SK-N-DZ (cell line): ENCODE measurements around a stretch of chr6.

DNA sequence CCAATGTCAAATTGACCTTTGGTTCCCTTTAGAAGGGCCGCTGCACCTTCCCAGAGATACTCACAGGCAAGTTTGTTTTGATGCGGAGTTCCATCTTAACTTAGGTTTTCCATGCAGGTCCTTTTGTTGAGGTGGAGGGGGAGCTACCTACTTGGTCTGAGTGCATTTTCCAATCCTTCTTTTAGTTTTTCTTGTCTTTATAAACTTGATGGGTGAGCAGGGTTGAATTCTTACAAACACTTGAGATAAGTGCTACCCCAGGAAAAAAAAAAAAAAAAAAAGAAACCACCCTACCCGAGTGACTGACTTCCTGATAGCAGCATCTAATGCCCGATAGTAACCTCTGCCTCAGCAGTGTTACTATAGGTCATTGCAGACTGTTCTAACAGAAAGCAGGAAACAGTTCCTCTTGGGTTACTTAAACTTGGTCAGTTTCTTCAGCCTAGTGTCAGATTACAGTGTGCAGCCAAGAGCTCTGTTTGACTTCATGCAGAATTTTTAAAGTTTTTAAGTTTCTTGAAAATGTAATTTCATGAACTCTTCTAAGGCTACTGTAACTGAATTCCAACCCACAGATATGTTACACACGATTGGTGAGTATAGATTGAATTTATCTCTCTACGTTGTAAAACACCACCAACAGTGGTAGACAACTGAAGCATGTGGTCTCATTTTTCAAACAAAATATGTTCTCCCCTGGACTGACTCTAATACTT is 2.0 kb downstream of the MYLIP start:
RAMPAGE:
- cytosol, long total RNA, result no peak
- nucleus, long total RNA, result no peak

DNA sequence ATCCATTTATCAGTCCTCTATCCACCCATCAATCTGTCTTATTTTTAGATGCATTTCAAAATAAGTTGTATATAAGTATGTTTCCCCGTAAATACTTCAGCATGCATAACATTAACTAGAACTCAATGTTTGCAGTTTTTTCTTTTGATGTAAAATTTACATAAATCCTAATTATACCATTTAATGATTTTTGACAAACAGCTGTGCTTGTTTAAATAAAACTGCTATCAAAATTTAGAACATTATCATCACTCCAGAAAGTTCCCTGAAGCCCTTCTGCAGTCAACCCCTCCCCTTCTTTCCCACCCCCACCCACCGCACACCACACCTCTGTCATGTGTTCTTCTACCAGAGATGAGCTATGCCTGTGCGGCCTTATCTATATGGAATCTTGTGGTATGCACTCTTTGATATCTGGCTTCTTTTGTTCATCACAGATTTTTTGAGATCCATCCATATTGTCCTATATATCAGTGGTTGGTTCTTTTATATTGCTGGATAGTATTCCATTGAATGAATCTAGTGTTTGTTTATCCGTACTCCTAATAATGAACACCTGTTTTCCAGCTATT is 7.1 kb downstream of the MYLIP start:
RAMPAGE:
- cytosol, long total RNA, result no peak
- nucleus, long total RNA, result no peak

RAMPAGE:
- cytosol, long total RNA, result no peak
- nucleus, long total RNA, result no peak
Observed at GRCh38 chr6:16306372-16306808, 68.0 kb downstream of the GMPR start.

GRCh38 chr6:16334663-16335381 is 96.4 kb downstream of the GMPR start:
RAMPAGE:
- cytosol, long total RNA, result no peak
- nucleus, long total RNA, result no peak

DNA sequence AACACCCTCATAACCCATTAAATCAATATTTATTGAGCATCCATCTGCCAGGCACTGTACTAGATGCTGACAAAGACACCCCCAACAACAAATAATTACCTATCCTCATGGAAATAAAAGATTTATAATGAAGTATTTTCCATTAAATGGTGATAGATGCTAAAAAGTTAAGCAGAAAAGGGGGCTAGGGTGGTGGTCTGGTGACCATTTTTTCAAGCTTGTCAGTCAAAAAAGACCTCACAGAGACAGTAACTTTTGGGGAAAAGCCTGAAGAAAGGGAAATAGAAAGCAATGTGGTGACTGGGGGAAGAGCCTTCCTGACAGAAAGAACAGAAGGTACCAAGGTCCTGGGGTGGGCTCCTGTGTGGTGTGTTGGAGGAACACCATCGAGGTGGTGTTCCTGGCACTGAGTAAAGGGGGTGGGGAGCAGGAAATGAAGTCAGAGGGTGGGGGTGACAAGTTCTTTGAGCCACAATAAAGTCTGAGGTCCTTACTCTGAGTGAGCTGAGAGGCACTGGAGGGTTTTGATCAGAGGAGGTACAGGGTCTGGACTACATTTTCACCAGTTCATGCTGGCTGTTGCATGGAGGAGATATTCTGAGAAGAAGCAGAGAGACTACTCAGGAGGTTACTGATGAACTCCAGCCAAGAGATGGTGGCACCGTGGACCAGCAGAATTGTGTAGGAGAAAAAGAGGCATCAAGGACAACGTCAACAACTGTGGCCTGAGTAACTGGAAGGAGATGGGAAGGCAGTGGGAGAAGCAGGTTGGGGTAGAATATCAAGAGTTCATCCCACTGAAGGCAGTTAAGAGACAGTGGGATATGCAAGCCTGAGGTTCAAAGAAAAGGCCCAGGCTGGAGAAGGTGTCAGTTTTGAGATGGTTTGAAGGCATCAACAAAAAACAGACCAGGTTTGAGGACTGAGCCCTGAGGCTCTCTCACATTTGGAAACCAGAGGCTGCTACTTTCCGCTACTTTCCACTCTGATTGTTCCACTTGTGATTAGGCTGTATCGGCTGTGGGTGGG is 198.2 kb downstream of the GMPR start:
RAMPAGE:
- cytosol, long total RNA, result no peak
- nucleus, long total RNA, result no peak

GRCh38 chr6:16575200-16575871 is 185.9 kb downstream of the ATXN1 start:
RAMPAGE:
- cytosol, long total RNA, result no peak
- nucleus, long total RNA, result no peak

DNA sequence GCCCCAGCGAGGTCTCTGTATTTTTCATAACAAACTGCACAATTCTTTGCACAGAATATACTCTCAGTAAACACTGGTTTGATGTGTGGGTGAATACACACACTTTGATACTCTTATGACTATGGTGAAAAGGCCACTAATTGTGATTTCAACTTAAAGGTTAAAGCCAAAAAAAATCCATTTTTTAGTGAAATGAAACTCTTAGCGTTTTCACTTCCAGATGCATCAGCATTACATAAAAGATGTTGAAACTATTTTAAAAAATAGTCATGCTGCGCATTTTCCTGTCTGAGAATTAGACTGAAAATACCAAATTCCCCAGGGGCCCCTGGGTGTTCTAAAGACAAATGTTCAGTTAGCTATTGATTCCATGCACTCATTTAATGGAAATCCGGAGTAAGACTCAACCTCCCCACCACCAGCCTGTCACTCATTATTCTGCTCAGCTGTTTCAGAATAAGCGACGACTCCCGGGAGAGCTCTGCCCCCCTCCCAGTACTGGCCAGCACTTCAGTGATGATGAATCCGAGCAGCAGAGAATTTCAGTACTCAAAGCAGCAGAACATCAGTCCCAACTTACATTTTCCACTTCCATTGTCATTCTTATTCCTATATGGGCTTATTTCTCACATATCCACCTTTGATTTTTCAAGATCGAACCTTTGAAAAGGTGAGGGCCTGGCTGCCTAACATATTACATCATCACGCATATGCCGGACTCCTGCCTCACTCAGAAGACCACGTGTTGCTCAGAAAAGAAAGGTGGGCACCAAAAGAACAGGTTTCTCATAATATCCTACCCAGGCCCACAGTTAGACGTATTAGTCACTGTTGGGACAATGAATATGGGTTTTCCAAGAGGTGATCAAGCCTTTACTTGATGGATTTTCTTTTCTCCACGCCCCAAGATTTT is 169.3 kb downstream of the ATXN1 start:
RAMPAGE:
- cytosol, long total RNA, result no peak
- nucleus, long total RNA, result no peak

DNA sequence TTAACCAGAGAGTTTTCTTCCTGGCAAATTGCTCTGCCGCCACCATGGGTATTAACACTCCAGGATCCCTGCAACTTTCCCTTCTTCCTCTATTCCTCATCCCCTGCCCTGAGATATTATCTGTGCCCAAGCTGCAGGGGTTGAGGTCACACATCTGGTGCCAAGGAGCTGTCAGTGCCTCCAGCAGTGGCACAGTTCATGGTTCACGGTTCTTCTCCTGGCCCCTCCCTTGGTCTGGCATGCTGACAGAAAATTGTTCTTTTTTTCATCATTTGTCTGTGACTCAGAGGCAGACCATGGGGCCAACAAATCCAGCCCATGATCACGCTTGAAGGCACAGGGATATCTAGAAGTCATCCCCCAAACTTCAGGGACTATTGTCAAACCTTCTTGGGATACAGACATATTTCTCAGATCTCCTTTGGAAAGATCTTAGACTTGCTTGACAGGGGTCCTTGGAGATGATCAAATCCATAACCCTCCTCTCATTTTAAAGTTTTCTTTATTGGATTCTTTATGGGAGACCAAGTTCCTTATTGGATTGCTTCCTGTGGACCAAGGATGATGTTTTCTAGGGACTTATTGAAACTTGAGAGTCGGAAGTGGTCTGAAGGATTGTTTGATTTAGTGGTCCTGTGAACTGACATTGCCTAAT is 77.4 kb downstream of the ATXN1 start:
RAMPAGE:
- cytosol, long total RNA, result no peak
- nucleus, long total RNA, result no peak

GRCh38 chr6:16758362-16758930 is 2.8 kb downstream of the ATXN1 start:
RAMPAGE:
- cytosol, long total RNA, result no peak
- nucleus, long total RNA, result no peak

GRCh38 chr6:16759567-16760563 is 1.4 kb downstream of the ATXN1 start:
RAMPAGE:
- cytosol, long total RNA, result no peak
- nucleus, long total RNA, result start-site peak on the minus strand at chr6:16759997-16760257, 14 and 6 reads in 2 replicates

DNA sequence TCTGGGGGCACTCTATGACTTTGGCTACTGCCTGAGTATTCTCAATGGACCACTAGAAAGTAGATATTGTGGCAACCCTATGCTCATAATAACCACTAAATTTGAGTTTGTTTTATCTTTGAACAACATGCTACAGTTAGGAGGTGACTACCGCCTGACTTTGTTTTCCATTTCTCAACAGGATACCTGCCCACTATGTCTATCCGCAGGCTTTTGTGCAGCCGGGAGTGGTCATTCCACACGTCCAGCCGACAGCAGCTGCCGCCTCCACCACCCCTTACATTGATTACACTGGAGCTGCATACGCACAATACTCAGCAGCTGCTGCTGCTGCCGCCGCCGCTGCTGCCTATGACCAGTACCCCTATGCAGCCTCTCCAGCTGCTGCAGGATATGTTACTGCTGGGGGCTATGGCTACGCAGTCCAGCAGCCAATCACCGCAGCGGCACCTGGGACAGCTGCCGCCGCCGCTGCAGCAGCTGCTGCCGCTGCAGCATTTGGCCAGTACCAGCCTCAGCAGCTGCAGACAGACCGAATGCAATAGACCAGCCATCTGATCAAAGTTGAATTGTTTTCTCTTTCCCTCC is 10.5 kb downstream of the RBM24 start:
RAMPAGE:
- cytosol, long total RNA, result no peak
- nucleus, long total RNA, result no peak

RAMPAGE:
- cytosol, long total RNA, result no peak
- nucleus, long total RNA, result no peak
Observed at GRCh38 chr6:17580414-17581302, 19.4 kb upstream of the FAM8A1 start.

DNA sequence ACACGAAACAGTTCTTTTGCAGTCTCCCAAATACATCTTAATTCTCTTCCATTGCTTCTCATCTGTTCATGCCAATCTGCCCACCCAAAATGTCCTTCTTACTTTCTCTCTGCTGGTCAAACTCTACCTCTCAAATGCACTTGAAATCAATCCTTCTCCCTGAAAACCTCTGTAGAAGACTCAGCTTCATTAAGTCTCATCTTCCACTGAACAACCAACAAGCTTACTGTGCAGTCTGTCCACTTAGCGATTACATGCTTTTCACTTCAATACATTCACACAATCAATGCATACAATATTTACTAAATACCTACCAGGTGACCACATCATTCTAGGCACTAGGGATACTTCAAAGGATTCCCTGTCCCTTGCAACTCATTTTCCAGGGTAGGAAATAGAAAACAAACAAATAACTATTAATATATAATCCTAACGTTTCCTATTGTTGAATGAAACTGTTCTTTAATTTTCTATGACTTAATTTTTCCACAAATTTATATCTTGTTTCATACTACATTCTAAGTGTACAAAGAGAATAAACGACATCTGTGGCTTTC is 104.4 kb upstream of the NUP153 start:
RAMPAGE:
- cytosol, long total RNA, result no peak
- nucleus, long total RNA, result no peak

GRCh38 chr6:17811732-17812486 is 105.2 kb upstream of the NUP153 start:
RAMPAGE:
- cytosol, long total RNA, result no peak
- nucleus, long total RNA, result no peak

DNA sequence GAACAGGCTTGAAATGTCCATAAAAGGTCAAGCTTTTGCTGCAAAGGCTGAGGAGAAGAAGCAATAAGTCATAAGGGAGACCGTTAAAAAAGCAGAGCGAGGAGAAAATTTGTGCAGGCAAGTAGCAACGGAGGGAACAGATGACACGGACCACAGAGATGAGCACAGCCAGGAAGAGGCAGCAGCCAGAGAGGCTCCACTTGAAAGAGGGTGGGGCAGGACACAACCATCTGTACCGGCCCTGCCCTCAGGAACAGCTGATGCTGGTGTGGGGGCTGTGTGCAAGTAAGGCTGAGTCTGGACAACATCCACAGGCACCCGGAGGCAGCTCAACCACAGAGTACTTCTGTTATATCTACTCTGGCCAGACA is 25.1 kb downstream of the KIF13A start:
RAMPAGE:
- cytosol, long total RNA, result no peak
- nucleus, long total RNA, result no peak

DNA sequence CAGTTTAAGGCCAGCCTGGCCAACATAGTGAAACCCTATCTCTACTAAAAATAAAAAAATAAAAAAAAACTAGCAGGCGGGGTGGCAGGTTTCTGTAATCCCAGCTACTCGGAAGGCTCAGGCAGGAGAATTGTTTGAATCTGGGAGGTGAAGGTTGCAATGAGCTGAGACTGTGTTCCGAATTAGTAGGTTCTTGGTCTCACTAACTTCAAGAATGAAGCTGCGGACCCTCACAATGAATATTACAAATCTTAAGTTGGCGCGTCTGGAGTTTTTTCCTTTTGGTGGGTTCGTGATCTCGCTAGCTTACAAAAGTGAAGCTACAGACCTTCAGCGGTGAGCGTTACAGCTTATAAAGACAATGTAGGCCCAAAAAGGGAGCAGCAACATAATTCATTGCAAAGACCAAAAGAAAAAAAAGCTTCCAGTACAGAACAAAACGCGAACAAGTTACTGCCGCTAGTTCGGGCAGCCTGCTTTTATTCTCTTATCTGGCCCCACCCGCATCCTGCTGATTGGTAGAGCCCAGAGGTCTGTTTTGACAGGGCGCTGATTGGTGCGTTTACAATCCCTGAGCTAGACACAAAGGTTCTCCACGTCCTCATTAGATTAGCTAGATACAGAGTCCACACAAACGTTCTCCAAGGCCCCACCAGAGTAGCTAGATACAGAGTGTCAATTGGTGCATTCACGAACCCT is 12.2 kb downstream of the KIF13A start:
RAMPAGE:
- cytosol, long total RNA, result no peak
- nucleus, long total RNA, result no peak

RAMPAGE:
- cytosol, long total RNA, result no peak
- nucleus, long total RNA, result no peak
Observed at GRCh38 chr6:18196834-18197557, 41.8 kb downstream of the KDM1B start.

GRCh38 chr6:18329741-18330085 is 57.4 kb upstream of the RNF144B start:
RAMPAGE:
- cytosol, long total RNA, result no peak
- nucleus, long total RNA, result no peak

DNA sequence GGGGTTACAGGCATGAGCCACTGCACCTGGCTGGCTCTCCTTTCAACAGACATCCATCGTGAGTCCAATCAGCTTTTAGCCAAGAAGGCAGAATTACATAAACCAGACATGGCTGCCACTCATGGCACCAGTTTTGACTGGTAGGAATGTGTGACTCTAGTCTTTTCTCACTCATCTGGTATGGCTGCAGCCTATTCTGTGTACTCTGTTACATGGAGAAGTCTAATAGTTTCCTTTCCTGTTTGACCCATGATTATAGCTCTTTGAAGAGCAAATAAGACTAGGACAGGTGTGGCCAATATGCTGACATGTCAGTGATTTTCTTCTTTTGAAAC is 27.0 kb upstream of the RNF144B start:
RAMPAGE:
- cytosol, long total RNA, result no peak
- nucleus, long total RNA, result no peak

GRCh38 chr6:18501571-18502189 is 114.5 kb downstream of the RNF144B start:
RAMPAGE:
- cytosol, long total RNA, result no peak
- nucleus, long total RNA, result no peak